Urinary bladder (tissue), 3 donors: ENCODE measurements around the genes ARHGAP36, MBNL3 and TFDP3.

- PRO-cap: no peak
- RAMPAGE, long total RNA: no peak
These were observed 23.4 kb upstream of the APLN start for GRCh38 chrX:129677792-129678983.

- PRO-cap: unidirectional peak, plus-strand start at chrX:129701997
- RAMPAGE, long total RNA: no peak
These were observed 37.0 kb upstream of the XPNPEP2 start for GRCh38 chrX:129701778-129702265.

DNA sequence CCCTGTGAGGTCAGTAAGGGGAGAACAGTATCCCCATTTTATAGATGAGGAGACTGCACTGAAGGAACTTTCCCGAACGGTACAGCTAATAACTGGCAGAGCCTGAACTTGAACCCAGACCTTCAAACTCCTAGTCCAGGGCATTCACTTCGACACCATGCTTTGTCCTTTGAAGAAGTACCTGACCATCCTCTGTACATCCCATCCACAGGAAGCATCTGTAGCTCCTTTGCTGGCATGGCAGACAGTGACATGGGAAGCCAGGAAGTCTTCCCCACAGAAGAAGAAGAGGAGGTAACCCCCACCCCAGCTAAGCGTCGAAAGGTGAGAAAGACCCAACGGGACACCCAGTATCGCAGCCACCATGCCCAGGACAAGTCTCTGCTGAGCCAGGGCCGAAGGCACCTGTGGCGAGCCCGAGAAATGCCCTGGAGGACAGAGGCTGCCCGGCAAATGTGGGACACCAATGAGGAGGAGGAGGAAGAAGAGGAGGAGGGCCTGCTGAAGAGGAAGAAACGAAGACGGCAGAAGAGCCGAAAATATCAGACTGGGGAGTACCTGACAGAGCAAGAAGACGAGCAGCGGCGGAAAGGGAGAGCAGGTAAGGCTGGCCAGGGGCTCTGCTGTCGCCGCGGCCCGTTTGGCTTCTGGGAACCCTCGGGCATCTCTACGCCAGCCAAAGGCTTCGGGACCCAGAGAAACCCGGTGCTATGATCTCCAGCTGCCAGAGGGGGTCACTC is 42.5 kb downstream of the BCORL1 start:
- PRO-cap: no peak
- RAMPAGE, long total RNA: no peak

DNA sequence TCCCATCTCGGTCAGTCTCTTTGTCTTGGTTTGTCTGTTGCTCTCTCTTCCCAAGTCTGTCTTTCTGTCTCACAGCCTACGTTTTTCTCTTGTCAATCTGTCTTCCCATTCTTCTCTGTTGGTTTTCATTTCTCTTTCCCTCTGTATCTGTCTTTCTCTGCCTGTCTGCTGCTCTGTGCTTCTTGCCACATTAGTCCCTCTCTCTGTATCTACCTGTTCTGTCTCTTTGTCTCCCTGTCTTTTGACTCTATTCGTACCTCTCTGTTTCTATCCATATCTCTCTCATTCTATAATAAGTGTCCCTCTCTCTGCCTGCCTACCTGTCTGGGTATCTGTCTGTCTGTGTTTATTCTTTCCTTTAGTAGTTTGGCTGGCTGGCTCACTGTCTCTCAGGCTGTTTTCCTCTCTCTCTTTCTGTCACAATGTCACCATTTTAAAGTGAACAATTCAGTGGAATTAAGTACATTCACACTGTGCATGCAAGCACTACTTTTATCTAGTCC is 152.3 kb downstream of the ENOX2 start:
- PRO-cap: no peak
- RAMPAGE, long total RNA: no peak

- PRO-cap: no peak
- RAMPAGE, long total RNA: no peak
These were observed 7.7 kb downstream of the ENOX2 start for GRCh38 chrX:130895459-130895658.

DNA sequence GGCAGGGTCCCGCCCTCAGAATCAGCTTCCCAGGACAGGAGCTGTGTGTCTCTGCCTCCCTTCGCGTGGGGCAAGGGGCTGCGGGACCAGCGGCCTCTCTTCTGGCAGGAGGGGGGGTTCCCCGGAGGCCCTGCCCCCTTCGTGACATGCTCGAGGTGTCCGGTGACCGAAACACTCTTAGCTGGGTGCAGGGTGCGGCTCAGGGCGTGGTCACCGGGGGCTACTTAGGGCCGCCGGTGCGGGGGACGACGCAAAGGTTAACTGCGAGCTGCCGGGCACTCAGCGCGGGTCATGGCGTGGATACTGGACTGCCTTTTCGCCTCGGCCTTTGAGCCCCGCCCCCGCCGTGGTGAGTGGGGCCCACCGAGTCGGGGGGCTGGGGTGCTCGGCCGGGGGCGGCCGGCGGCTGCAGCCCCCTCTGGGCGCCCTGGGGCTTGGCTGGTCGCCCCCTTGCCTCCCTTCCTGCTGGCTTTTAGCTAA is at the start of gene ARHGAP36:
Gene ARHGAP36 (plus strand): TSS at position 251 of the 480 bp plus-strand sequence.
- PRO-cap: no peak
- RAMPAGE, long total RNA: no peak

GRCh38 chrX:131830080-131831044 is 192.7 kb upstream of the STK26 start:
- PRO-cap: no peak
- RAMPAGE, long total RNA: no peak

GRCh38 chrX:132169420-132169951 is 41.7 kb upstream of the FRMD7 start:
- PRO-cap: no peak
- RAMPAGE, long total RNA: no peak

DNA sequence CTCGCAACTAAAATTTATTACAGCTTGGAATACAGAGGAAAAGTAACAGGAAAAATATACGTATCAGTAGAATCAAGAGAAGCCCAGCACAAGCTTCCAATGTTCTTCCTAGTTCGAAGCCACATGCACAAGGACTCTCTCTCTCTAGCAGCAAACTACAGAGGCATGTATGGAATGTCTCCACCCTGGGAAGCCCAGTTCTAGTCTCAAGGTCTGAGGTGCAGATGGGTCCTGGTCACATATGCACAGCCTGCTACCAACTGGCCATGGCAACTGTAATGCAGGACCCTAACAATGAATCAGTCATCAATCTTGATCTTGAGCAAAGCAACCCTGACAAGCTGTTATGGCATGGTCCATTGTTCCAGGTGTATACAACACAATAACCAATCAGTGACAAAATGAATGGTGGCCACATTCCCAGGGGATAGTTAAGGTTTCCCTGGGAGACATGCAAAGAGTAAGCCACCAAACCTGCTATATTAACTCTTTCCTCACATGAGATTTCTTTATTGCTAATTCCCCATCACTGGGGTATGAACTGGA is 55.8 kb downstream of the MBNL3 start:
- PRO-cap: no peak
- RAMPAGE, long total RNA: no peak

- PRO-cap: bidirectional peak, plus-strand start at chrX:132489090, minus-strand start at chrX:132489033
- RAMPAGE, long total RNA: no peak
These were observed at the start of gene MBNL3 for GRCh38 chrX:132488589-132489214. MBNL3 (minus strand) TSS chrX:132489038.

- PRO-cap: bidirectional peak, plus-strand start at chrX:132489385, minus-strand start at chrX:132489378; bidirectional peak, plus-strand start at chrX:132490006, minus-strand start at chrX:132489978
- RAMPAGE, long total RNA: no peak
These were observed 634 bp upstream of the MBNL3 start for GRCh38 chrX:132489215-132490128.

DNA sequence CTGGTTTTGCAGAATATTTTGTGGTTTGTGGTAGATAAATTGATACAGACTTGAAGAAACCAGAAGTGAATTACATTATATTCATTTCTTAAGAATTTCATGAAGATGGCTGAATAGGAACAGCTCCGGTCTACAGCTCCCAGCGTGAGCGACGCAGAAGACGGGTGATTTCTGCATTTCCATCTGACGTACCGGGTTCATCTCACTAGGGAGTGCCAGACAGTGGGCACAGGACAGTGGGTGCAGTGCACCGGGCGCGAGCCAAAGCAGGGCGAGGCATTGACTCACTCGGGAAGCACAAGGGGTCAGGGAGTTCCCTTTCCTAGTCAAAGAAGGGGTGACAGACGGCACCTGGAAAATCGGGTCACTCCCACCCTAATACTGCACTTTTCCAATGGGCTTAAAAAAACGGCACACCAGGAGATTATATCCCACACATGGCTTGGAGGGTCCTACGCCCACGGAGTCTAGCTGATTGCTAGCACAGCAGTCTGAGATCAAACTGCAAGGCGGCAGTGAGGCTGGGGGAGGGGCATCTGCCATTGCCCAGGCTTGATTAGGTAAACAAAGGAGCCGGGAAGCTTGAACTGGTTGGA is 51.2 kb upstream of the HS6ST2 start:
- PRO-cap: no peak
- RAMPAGE, long total RNA: no peak

DNA sequence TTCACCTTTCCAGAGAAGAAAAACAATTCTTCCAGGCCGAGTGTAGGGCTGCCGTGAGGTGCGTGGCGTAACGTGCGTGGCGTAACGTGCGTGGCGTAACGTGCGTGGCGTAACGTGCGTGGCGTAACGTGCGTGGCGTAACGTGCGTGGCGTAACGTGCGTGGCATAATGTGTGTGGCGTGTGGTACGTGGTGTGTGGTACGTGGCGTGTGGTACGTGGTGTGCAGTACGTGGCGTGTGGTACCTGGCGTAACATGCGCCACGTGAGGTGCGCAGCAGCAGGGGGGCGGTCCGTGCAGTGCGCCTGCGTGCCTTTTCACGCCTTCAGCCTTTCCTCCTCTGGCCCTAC is at the start of gene TFDP3:
Gene TFDP3 (minus strand): TSS at position 62 of the 349 bp plus-strand sequence.
- PRO-cap: no peak
- RAMPAGE, long total RNA: no peak

DNA sequence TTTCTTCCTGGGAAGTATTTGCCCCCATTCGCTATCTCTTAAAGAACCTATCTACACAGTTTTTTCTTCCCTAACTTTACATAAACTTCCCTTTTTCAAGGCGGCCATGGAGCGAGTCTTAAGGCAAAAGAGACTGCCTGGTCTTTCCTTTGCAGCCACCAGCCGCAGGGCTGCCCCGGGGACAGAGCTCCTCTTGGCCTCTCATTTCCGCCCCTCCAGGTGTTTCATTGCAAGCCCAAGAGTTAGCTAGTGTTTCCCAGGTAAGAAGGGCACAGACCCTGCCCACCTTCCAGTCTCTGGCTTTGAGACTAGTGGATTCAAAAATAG is 30.2 kb upstream of the GPC4 start:
- PRO-cap: no peak
- RAMPAGE, long total RNA: no peak

DNA sequence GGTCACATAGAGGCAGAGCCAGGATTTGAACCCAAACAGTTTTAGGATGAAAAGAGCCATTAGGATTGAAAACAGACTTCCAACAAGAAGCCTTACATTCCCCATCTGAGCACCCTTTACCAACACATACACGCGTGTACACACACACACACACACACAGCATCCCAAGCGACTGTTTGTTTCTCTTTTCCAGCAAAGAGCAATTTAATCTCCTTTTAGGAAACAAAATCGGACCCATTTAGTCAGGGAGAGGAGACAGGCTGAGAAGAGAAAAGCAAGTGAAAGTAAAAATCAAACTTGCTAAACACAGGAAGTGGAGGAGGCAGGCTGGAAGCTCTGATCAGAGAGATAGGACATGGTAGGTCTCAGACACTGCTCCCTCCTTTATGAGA is 62.4 kb downstream of the GPC3 start:
- PRO-cap: no peak
- RAMPAGE, long total RNA: no peak

- PRO-cap: no peak
- RAMPAGE, long total RNA: no peak
These were observed 726 bp upstream of the GPC3 start for GRCh38 chrX:133986173-133986467.

DNA sequence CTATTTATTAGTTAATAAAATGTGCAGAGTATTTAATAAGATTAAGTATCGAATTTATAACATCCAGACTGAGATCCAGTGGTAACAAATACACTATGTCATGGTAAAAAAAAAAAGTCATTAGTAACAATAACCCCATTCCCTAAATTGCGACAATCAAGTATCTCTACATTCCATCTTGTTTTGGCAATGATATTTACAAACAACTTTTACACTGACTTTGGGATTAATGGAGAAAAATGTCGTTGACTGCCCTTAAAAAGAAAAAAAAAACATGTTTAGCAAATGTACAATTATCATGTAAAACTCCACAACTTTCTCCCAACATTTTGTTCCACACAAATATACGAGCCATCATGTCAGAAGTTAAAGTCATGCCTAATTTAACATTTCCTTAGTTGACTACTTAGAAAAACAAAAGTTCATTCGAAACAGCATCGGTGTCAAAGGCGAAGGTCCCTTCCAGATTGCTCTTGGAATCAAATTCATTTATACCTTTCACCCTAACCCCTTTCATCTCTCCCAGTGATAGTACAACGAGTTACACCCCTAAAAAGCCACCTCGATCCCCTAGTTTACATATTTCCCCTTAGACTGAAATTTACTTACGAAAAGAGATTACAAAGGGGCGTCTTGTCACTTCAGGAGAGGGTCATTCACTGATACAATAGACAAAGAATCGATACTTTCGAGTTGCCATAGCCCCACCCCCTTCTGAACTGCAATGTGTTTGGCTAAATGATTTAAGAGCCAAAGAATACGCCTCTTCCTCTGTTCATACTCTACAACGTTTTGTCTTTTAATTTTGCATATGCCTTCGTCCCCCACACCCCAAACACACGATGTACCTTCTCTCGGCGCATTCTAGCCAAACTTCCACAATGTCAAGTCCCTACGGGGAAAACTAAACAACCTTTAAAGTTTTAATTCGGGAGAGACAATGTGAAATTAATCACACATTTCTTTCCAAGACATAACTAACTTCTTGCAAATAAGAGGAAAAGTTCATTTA is 88.2 kb downstream of the HPRT1 start:
- PRO-cap: no peak
- RAMPAGE, long total RNA: start-site peak on the minus strand centred at position 663 of the sequence, 7 bp wide, 69 and 57 reads in 2 replicates

- PRO-cap: bidirectional peak, plus-strand start at chrX:134821712, minus-strand start at chrX:134821475
- RAMPAGE, long total RNA: no peak
These were observed 14.4 kb downstream of the PABIR3 start for GRCh38 chrX:134821324-134821953.

DNA sequence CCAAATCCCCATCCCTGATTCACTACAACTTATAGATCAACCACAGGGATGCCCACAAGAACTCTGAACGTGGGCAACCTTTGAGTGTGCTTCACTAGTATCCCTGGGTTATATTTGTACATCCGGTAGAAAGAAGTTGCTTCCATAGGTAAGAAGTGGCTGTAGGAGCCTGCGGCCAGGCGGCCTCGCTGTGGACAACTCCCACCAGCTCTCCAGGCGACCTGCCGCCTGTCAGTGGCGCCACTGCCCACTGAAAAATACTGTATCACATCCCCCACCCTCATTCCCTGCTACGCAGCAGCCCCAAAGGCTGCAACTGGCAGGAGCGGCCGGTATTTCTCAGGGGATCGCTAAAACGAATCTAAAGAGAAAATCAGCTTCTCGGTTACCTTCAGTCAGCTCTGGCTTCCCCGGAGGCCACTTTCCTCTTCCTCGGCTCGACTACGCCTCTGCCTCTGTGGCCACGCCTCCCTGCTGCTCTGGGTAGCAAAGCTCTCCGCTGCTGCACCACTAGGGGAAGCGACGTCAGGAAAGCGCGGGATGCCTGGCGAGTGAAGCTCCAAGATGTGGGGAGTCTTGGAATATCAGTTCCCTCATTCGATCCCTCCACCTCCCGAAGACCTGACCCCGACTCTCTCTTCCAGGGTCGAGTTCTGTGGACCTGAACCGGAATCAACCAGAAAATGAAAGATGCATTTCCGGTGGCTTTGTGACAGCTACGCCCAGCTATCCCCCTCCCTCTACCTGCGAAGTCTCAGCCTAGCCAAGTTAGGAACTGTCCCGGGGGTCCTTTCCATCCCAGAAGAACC is 13.7 kb upstream of the ETDC start:
- PRO-cap: no peak
- RAMPAGE, long total RNA: no peak

GRCh38 chrX:135317080-135317799 is 8.0 kb downstream of the ETDC start:
- PRO-cap: no peak
- RAMPAGE, long total RNA: no peak